Measurements from ENCODE around the genes COQ8A, PRSS38 and WNT3A.

- PRO-cap = no peak
- RAMPAGE, long total RNA, 3 experiments = no peak in any of the 3 experiments
Observed at GRCh38 chr1:226645730-226646592, 93.1 kb downstream of the ITPKB start.

GRCh38 chr1:226662679-226663552, 76.2 kb downstream of the ITPKB start:
- PRO-cap = bidirectional peak, plus-strand start at chr1:226663308, minus-strand start at chr1:226662818
- RAMPAGE, long total RNA, 3 experiments = no peak in any of the 3 experiments

- PRO-cap = no peak
- RAMPAGE, long total RNA, 3 experiments = no peak in any of the 3 experiments
Observed at GRCh38 chr1:226709430-226709949, 29.6 kb downstream of the ITPKB start.

DNA sequence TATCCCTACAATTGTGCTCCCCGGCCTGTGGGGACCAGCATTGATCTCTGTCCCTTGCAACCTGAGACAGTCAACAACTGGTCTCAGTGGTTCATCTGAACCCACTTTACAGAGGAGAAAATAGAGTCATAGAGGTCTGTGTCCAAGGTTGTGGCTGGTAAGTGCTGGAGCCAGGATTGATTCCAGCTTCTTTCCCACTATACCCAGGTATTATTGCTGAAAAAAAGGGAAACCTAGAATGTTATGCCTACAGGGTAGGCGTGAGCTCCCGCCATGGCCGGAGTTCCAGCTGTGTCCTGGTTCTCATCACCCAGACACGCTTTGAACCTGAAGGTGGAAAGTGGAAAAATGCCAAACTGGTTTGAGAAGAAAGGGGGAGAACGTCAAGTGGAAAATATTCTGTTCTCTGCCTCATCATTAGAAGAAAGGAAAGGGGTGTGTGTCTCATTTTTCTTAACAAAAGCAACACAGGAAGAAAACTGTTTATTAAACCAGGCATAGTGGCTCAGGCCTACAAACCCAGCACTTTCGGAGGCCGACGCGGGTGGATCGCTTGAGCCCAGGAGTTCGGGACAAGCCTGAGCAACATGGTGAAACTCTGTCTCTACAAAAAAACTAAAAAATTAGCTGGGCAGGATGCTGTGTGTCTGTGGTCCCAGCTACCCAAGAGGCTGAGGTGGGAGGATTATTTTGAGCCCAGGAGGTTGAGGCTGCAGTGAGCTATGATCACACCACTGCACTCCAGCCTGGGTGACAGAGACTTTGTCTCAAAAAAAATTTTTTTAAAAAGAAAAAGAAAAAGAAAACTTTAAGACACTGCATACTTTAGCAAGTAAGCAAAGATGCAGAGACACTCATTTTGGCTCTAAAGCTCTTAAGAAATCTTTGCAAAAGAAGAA, 60.9 kb upstream of the ITPKB start:
- PRO-cap = unidirectional peak, plus-strand start at position 688 of the sequence
- RAMPAGE, long total RNA, 3 experiments = no peak in any of the 3 experiments

GRCh38 chr1:226870689-226871531, 494 bp downstream of the PSEN2 start:
- PRO-cap = no peak
- RAMPAGE, long total RNA, 3 experiments = no peak in any of the 3 experiments

DNA sequence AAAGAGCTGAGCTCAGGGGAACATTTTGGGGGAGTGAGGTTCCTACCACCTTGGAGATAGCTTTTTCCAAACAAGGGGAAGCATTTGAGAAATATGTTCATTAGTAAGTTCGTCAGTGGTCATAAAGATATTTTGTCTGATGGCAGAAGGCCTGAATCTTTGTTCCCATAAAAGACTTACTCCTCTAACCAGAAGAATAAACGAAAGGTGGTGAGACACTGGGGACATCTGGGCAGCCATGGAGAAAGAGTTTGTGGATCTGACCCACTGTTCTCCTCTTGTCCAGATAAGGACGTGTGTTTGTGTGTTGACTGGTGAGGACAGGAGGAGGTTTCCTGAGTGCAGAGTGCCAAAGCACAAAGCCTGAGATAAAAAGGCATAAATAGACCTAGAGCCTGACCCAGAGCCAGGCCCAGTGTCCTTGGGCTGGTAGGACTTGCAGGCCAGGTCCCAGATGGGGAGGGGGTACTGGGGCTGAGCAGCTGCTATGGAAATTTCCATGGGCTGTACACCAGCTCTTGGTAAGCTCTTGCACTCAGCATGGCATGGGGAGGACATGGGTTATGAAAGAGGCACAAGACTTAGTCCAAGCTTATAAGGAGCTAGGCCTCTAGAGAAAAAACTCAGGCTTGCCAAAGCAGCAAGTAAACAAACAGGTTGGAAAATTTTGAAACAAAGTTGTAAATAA, 19.7 kb upstream of the COQ8A start:
- PRO-cap = bidirectional peak, plus-strand start at position 584 of the sequence, minus-strand start at position 288 of the sequence
- RAMPAGE, long total RNA, 3 experiments = no peak in any of the 3 experiments

- PRO-cap = no peak
- RAMPAGE, long total RNA, 3 experiments = no peak in any of the 3 experiments
Observed at GRCh38 chr1:226937983-226938499, 2.1 kb upstream of the COQ8A start.

- PRO-cap = bidirectional peak, plus-strand start at chr1:226940298, minus-strand start at chr1:226939993
- RAMPAGE, long total RNA, 3 experiments = start-site peak on the plus strand in 3 of 3 experiments, at chr1:226940294-226940398 at its widest, 3,031 to 3,861 reads per replicate
Observed at GRCh38 chr1:226940108-226940477, at the start of gene COQ8A. COQ8A (plus strand) TSS chr1:226940294.

DNA sequence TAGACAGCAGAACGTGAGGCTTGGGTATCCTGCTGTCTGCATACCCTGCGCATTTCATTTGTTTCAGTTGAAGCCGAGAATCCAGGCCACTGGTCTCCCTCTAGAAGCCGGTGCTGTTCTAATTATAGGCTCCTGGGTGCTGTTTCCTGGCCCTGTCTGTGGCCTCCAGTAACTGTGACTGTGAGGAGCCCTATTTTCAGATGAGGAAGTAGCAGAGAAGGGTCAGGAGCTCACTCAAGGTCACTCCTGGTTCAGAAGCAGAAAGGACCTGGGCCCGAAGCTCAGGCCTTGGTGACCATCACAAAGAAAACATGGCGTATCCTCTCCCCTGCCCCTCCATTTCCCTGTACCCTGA, 24.0 kb downstream of the COQ8A start:
- PRO-cap = bidirectional peak, plus-strand start at position 199 of the sequence, minus-strand start at position 120 of the sequence
- RAMPAGE, long total RNA, 3 experiments = no peak in any of the 3 experiments

GRCh38 chr1:226965196-226965660, 25.1 kb downstream of the COQ8A start:
- PRO-cap = no peak
- RAMPAGE, long total RNA, 3 experiments = no peak in any of the 3 experiments

- PRO-cap = no peak
- RAMPAGE, long total RNA, 3 experiments = no peak in any of the 3 experiments
Observed at GRCh38 chr1:227086319-227087620, 146.7 kb downstream of the COQ8A start.

GRCh38 chr1:227815638-227815837, at the start of gene PRSS38:
PRSS38 (plus strand) TSS chr1:227815675.
- PRO-cap = no peak
- RAMPAGE, long total RNA, 3 experiments = no peak in any of the 3 experiments

GRCh38 chr1:227892494-227893095, 55.1 kb downstream of the WNT9A start:
- PRO-cap = no peak
- RAMPAGE, long total RNA, 3 experiments = no peak in any of the 3 experiments

DNA sequence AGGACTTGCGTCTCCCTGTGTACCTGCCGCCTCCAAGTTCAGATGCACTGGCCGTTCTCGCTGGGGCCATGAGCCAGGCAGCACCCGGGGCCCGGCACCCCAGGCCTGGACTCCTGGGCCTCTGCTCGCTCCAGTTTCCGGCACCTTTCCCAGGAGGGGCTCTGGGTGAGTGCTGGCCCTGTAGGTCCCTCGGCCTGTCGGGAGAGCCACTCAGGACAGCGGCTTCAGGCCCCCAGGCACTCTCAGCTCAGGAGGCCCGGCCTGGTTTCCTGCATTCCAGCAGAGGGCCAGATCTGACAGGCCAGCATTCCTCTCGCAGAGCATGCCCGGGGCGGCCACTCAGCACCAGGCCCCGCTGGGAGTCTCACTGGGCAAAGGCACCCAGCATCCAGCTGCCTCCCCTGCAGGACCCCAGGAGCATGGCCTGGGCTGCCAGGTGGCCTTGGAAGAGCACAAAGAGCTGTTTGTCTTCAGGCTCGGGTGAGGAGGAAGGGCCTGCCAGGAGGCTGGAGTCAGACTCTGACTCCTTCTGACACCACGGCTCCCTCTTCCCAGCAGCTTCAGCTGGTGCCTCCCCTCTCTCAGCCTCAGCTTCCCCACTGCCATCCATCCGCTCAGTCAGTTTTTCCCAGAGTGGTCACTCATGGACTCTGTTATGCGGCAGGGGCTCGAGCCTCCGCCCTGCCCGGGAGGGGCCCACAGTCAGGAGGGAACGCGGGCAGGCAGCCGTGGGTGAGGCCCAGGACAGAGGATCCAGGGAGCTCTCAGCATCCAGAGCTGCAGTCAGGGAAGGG, 51.8 kb downstream of the WNT9A start:
- PRO-cap = no peak
- RAMPAGE, long total RNA, 3 experiments = no peak in any of the 3 experiments

- PRO-cap = bidirectional peak, plus-strand start at chr1:227946501, minus-strand start at chr1:227946385; unidirectional peak, plus-strand start at chr1:227946818
- RAMPAGE, long total RNA, 3 experiments = no peak in any of the 3 experiments
Observed at GRCh38 chr1:227946121-227947211, 1.3 kb downstream of the WNT9A start.

- PRO-cap = no peak
- RAMPAGE, long total RNA, 3 experiments = no peak in any of the 3 experiments
Observed at GRCh38 chr1:228006765-228007829, at the start of gene WNT3A. WNT3A (plus strand) TSS chr1:228006998.

- PRO-cap = no peak
- RAMPAGE, long total RNA, 3 experiments = start-site peak on the minus strand in 1 of 3 experiments, at chr1:228097860-228097866 at its widest, 40 reads per replicate
Observed at GRCh38 chr1:228097828-228098341, 5.2 kb downstream of the C1orf35 start.

DNA sequence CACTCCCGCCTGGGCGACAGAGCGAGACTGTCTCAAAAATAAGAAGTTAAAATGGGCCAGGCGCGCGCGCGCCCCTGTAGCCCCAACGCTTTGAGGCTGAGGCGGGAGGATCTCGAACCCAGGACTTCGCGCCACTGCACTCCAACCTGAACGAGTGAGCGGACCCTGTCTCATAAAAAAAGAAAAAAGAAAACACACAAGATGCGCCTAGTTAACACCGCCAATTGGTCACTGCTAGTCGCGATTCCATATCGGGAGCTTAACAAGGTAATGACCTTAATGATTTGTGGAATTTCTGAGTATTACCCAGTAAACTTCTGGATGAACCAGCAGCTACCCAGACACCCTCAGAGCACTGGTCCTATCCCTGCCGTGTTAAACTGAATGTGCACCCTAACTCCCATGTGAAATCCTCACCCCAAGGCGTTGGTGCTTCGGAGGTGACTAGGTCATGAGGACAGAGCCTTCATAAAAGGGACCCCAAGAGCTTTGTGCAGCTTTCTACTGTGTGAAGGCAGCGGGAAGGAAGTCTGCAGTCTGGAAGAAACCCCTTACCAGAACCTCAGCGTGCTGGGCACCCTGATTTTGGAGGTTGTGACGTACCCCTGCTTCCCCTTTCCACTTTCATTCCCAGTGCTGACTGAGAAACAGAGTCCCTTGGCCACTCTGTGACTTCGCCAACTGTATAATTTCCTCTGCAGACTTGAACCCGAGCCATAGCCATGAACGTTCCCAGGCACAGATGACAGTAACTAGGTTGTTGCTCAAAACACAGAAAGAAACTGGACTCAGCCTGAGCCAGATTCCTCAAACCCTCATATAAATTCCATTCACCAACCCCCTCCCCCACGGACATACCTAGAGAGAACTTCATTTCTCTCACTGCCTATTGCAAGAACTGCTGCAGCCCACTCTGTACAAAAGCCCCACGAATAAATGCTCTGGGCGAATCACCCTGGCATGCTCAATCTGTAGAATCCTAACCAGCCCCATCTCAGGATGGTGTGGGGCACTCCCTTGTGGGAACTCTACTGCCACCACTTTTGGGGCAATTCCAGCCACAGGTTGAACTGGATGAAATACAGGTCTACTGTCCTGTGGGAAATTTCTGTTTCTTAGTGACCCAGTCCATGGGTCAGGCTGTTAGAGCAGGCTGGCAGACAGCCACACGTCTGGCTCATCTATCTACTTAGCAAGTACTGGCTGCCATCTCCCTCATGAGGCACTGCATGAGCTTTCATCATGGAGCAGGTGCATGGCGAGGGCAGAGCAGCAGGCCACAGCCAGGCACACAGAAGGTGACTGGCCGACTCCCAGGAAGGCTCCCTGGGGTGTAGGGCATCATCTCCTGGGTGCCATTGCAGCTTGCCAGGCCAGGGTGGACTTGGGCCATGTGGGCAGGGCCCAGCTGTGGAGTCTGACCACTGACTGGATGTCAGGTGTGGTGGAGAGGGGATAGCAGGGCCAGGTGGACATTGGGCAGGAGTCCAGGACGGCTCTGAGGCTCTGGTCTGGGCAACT, 1.2 kb upstream of the C1orf35 start:
- PRO-cap = no peak
- RAMPAGE, long total RNA, 3 experiments = no peak in any of the 3 experiments

- PRO-cap = bidirectional peak, plus-strand start at chr1:228109473, minus-strand start at chr1:228109299
- RAMPAGE, long total RNA, 3 experiments = no peak in any of the 3 experiments
Observed at GRCh38 chr1:228109368-228109577, 174 bp upstream of the MRPL55 start.

DNA sequence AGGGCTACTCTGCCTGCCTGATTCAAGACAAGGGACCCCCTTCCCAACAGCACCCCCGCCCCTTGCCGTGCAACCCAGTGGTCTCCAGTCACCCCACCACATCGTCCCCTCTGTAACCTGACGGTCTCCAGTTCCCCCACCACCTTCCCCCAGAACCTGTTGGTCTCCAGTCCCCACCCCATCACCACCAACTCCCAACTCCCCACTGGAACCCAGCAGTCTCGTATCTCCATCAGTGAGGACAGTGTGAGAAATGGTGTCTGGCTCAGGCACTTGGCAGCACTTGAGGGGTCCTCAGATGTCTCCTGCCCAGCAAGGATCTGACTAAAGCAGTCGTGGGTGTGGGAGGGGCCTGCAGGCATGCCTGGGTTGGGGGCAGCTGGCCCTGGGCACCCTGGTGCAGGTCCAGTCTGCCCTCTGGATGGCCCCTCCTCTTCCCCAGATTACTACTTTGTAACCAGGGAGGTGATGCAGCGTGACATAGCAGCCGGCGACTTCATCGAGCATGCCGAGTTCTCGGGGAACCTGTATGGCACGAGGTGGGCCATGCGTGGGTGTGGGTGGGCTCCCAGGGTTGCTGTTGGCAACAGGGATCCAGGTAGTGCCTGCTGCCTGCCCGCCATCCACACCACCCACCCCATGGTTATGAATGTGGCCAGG, 3.2 kb upstream of the GJC2 start:
- PRO-cap = no peak
- RAMPAGE, long total RNA, 3 experiments = no peak in any of the 3 experiments